ENCODE measurements around a stretch of chr18.

DNA sequence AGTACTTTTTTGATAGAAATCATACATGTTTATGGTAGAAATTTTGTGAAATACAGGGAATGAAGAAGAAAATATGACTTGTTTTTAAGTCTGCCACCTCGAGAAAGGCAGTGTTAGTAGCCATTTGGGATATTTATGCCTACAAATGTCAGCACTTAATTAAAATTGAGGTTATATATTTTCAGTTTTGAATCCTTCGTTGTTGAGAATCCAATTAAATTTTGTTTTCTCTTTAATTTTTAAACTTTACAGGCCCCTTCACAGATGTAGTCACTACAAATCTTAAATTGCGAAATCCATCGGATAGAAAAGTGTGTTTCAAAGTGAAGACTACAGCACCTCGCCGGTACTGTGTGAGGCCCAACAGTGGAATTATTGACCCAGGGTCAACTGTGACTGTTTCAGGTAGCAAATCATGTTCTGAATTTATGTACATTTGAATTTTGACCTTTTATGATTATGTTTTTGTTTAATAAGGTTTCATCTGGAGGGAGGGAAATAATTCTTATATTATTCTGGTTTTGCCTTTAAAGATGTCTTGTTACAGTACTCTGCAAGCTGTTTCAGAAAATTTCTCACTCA, 17.8 kb downstream of the VAPA start:
- RRBS, result no CpG with 5 or more reads among the region's 6 CpGs

DNA sequence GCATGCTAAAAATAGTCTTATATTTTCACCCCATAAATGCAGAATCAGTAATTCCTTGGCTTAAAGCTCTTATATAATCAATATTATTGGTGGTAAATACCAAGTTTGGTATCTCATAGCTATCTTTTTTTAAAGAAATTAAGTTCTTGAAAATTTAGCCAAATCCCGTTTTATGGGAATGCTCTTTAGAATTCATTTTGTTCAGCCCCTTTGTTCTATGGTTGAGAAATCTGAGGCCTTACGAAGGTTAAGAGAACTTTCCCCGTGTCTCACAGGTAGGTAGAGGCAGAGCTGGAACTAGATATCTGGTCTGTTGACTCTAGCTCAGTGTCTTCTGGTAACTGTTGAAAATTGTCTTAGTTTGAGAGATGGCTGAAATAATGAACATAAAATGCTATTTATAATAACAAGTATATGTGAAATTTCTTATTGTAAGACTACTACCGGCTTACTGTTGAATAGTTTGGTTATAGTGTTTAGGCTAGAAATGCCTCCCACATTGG, 42.2 kb downstream of the VAPA start:
- RRBS, result no CpG with 5 or more reads among the region's 4 CpGs

GRCh38 chr18:10197108-10197532, 257.3 kb upstream of the APCDD1 start:
- RRBS, result no CpG with 5 or more reads among the region's 13 CpGs

DNA sequence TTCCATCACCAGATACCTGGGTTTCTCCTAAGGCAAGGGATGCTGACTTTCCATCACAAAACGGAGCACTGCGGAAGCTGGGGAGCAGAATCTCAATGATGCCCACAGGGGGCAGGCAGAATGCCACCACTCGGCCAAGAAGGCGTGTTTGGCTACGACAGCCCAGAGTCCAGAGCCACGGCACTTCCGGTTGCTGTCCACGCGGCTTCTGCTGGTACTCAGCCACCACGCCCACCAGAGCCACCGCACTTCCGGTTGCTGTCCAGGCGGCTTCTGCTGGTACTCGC, 40.3 kb upstream of the APCDD1 start:
- RRBS, result 89% methylated on average over 3 of the region's 14 CpGs

DNA sequence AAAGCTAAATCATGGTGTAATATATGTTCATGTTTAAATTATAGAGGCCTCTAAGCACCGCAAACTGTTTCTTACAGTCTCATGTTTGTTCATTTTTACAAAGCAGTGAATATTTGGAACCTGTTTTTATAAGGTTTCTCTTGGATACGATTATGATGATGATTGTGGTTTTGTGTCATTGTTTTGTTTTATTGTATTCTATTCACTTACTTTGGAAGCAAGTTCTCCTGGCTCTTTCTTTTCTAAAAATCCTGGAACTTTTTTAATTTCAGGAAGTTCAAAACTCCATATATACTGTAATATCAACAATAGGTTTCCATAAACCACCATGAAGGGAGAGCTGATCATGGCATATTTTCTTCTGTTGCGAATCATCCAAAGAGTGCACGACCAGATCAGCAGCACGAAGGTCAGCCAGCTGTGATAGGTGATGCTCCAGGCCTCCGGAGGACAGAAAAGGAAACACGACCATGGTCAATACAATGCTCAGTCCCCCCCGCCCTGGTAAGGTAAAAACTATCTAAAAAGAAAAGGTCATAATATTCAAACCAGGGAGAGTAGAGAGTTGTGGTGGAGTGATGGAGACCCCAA, 268.8 kb downstream of the NAPG start:
- RRBS, result no CpG with 5 or more reads among the region's 8 CpGs

GRCh38 chr18:10926880-10927349, 222.5 kb downstream of the PIEZO2 start:
- RRBS, result no CpG with 5 or more reads among the region's 11 CpGs

- RRBS, result no CpG with 5 or more reads among the region's 2 CpGs
Observed at GRCh38 chr18:11056637-11056978, 92.8 kb downstream of the PIEZO2 start.

DNA sequence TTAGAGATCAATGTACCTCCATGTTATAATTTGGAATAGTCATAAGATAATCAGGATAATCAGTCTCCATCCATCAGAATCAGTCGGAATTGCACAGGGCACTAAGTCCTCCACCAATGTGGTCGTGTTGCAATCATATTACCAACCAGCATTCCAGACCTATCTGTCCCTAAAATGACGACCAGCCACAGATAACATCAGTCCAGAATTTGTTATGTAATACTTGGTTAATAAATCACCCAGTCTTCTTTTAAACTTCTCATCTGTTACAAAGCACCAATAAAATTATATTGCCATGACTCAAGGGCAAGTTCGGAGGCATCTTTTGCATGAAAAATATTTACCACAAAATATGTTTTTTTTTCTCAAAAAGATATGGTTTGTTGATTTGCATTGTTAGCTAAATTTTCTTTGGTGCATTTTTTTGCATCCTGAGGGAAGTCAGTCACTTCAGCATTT, 29.4 kb downstream of the PIEZO2 start:
- RRBS, result no CpG with 5 or more reads among the region's 4 CpGs

GRCh38 chr18:11283401-11284073, 134.2 kb upstream of the PIEZO2 start:
- RRBS, result no CpG with 5 or more reads among the region's 9 CpGs

DNA sequence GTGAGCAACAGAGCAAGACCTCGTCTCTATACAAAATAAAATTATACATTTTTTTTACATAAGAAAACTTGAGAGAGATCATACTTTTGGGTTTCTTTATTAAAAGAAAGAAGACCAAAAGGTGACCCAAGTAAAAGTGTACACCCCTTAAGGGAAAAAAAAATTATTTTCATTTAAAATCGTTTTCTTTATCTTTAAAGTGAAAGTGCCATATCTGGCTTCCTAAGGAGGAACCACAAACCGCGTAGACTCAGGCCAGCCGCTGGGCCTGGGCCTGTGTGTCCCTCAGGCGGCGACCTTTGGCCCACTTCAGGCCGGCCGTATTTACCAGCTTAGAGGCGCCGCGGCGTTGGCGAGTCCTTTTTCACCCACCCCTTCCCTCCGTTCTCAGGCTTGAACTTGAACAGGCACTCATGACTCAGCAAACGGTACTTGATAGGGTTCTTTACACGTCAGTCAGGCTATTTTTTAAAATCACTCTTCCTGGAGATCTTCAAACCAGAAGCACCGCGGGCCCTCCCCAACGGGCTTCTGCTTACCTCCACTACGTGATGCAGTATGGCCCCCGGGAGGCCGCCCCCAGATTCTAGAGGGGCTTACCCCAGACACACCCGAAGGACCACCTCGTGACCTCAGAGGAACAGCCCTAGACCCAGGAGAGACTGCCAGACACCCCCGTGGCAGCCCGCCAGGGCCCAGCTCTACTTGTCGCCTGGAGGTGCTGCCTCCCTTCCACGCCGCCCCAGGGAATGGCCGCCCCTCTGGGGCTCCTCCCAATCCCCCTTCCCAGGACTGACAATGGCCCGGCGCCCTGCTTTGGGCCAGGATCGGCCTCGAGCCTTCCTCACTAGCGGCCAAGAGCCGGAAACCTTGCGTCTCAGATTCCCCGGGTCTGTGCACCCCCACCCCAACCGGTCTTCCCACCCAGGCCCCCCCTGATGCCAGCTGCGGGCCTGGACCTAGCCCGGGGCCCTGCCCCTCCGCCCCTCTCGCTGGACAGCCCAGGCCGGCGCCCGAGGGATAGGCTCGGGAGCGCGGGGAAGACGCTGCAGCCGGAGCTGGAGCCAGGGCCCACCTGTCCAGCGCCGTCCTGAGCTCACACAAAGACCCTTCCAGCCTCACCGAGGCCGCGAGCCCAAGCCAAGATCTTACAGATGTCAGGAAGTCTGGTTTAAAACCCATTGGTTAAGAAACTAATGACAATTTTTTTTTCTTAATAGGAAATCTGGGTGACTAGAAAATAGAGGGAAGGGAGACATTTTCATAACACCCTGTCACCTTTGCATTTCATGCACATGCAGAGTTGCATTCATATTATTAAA, 33.8 kb upstream of the IMPA2 start:
- RRBS, result 13% methylated on average over 17 of the region's 57 CpGs

DNA sequence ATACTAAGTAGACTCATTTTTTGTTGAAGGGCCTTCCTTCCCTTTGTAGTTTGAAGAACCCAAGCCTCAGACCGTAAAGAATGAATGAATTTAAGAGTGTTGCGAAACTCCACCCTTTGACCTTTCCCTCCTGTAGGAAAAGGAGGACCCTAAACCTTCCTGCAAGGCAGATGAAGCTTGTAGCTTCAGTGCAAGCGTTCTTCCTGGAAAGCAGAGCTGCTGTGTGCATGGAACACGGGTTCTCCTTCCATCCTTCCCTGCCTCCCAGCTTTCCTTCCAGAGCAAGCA, 1.7 kb downstream of the IMPA2 start:
- RRBS, result no CpG with 5 or more reads among the region's 4 CpGs

DNA sequence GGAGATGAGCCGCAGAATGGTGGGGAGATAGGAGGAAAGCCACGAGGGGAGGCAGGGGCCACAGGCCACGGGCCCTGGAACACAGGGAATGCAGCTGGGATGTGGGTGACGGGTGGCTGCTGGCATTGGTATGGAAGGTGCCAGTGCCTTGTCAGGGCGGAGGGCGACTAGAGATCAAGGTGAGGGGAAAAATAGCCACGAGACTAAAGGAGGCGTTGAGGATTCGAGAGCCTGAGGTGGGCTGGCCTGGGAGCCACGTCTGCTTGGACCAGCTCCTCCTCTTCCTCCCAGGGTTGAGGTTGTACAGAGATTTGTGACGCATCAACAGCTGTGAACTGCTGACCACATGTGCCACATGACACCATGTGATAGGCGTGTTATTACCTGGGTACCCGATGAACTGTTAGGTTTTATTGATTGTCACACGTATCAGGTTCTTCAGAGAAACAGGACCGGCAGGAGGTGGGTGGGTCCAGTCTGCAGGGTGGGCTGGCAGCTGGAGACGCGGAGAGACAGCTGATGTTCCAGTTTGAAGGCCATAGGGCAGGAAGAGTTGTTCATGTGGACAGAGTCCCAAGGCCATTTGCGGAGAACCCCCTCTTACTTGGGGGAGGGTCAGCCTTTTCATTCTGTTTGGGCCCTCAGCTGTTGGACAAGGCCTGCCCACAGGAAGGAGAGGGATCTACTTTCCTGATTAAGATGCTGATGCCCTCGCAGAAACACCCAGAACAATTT, 10.0 kb downstream of the IMPA2 start:
- RRBS, result no CpG with 5 or more reads among the region's 19 CpGs

- RRBS, result no CpG with 5 or more reads among the region's 11 CpGs
Observed at GRCh38 chr18:11998902-11999549, 17.7 kb downstream of the IMPA2 start.

- RRBS, result no CpG with 5 or more reads among the region's 19 CpGs
Observed at GRCh38 chr18:12013211-12014018, 32.1 kb downstream of the IMPA2 start.

DNA sequence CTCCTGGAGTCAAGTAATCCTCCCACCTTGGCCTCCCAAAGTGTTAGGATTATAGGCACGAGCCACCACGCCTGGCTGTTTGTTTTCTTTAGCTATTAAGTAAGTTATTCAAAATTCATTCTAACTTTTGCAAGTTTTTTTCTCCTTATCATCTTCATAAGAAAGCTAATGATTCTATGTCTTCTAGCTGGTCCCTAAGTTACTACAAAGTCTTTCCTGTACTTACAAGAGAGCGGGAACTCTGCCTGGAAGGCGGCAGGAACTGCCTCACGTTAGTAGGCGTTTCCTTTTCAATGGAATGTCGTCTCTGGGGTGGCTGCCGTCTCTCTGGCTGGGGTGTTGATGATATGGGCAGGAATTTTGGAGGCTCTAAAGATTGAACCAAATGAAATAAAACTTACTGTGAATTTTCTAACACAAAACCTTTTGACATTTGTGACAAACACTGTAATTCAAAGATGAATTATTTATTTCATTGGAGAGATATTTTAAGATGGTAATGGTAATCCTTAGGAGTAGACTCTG, 55.5 kb downstream of the PRELID3A start:
- RRBS, result no CpG with 5 or more reads among the region's 8 CpGs

DNA sequence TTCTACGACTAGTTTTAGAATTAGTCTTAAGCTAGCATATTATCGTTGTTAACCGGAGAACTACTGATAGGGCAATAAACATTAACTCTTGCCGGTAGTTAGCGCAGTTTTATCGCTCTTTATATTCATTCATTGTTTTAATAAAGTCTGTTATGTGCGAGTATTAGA, 522 bp downstream of the PSMG2 start:
- RRBS, result 2% methylated on average over 1 of the region's 7 CpGs

- RRBS, result no CpG with 5 or more reads among the region's 4 CpGs
Observed at GRCh38 chr18:12703648-12704285, 925 bp downstream of the PSMG2 start.

DNA sequence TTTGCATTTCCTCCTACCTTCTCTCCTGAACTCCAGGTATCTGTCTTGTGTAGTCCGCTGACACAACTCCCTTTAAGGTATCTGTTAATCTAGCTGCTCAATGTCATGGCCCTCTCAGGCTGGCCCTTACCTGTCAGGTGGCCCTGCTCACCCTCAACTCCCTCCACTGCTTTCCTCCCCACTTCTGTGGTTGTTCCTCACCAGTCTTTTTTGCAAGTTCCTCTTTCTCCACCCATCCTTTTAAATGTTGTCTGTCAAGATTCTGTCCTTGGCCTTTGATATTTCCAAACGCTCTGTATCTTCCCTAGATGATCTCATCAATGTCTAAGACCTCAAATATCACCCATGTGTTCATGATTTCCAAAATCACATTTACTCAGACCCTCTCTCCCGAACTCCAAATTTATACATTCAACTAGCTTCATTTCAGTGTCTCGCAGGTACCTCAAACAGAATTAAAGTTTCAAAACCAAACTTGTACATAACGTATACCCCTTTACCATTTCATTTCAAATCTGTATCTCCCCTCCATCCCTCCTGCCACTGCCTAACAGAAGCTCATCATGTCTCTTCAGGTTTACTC, 3.5 kb downstream of the PTPN2 start:
- RRBS, result no CpG with 5 or more reads among the region's 5 CpGs

- RRBS, result no CpG with 5 or more reads among the region's 8 CpGs
Observed at GRCh38 chr18:12885320-12885981, 1.4 kb upstream of the PTPN2 start.

All from GM19240 (cell line).